ENCODE measurements around the gene VPS41.

DNA sequence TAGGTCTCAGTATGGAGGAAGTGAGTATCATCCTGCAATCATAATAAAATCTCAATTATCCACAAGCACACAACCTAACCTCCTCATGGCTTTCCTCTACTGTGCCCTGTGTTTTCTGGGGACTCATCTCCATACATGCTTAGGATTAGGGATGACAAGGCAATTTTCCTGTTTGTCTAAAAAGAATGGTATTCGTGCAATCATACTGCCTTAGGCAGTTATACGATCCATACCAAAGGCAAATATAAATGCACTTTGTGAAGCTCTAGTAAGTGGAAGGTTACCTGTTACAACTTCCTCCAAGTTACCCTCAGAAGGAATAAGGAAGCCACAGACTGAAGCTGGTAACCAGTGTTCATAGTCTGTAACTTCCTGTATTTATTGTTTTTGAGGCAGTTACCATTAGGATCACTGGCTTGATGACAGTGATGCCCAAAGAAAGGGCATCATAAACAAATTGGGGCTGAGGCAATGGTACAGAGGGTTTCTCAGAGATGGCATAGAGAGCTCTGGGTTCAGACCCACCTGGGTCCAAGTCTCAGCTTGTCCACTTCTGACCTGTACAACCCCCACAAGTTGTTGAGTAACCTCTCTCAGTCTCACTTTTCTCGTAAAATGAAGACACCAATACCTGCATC is 138.3 kb downstream of the ELMO1 start:
- RRBS, result no CpG with 5 or more reads among the region's 3 CpGs
CAGE:
- cytosol, long polyA plus RNA, result no peak
- long polyA plus RNA, result no peak
- nucleus, long polyA plus RNA, result no peak

GRCh38 chr7:37418355-37418902 is 30.2 kb downstream of the ELMO1 start:
- RRBS, result no CpG with 5 or more reads among the region's 8 CpGs
CAGE:
- cytosol, long polyA plus RNA, result no peak
- long polyA plus RNA, result no peak
- nucleus, long polyA plus RNA, result no peak

- RRBS, result no CpG with 5 or more reads among the region's 1 CpG
CAGE:
- cytosol, long polyA plus RNA, result no peak
- long polyA plus RNA, result no peak
- nucleus, long polyA plus RNA, result no peak
Measured at GRCh38 chr7:37446744-37447139, 1.9 kb downstream of the ELMO1 start.

- RRBS, result no CpG with 5 or more reads among the region's 6 CpGs
CAGE:
- cytosol, long polyA plus RNA, result no peak
- long polyA plus RNA, result no peak
- nucleus, long polyA plus RNA, result no peak
Measured at GRCh38 chr7:37507987-37508455, 59.4 kb upstream of the ELMO1 start.

GRCh38 chr7:37674377-37675008 is 9.1 kb upstream of the GPR141 start:
- RRBS, result no CpG with 5 or more reads among the region's 5 CpGs
CAGE:
- cytosol, long polyA plus RNA, result no peak
- long polyA plus RNA, result no peak
- nucleus, long polyA plus RNA, result no peak

DNA sequence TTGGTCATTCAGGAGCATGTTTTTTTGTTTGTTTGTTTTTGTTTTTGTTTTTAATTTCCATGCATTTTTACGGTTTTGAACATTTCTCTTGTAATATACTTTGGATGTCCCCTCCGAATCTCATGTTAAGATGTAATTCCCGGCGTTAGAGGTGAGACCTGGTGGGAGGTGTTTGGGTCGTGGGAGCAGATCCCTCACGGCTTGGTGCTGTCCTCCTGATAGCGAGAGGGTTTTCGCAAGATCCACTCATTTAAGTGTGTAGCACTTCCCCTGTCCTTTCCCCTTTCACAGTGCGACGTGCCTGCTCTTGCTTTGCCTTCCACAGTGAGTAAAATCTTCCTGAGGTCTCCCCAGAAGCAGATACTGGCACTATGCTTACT is 6.6 kb downstream of the GPR141 start:
- RRBS, result no CpG with 5 or more reads among the region's 10 CpGs
CAGE:
- cytosol, long polyA plus RNA, result no peak
- long polyA plus RNA, result no peak
- nucleus, long polyA plus RNA, result no peak

GRCh38 chr7:37950093-37950687 is 29.8 kb downstream of the EPDR1 start:
- RRBS, result no CpG with 5 or more reads among the region's 10 CpGs
CAGE:
- cytosol, long polyA plus RNA, result no peak
- long polyA plus RNA, result no peak
- nucleus, long polyA plus RNA, result no peak

DNA sequence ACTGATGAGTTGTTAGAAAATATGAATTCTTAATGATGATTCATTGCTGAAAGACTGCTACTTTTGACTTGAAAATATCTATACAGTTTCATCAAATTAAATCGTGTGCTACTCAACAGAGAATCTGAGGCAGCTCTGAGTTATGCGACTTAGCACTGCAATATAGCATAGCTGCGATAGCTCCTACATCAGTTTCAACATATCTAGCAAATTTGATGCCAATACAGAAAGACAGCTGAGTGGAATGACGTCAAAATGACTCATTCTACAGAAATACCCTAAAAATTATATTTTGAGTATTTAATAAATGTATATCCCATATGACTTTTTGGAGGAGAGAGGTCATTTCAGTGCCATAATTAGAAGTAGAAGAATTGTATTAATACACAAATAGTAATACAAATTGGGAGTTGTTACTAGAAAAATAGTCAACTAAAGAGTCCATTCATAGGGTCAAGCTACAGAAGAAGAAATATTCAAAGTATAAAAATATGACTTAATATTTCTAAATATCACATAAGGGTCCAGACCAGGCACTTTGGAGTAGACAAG is 96.5 kb downstream of the STARD3NL start:
- RRBS, result no CpG with 5 or more reads among the region's 4 CpGs
CAGE:
- cytosol, long polyA plus RNA, result no peak
- long polyA plus RNA, result no peak
- nucleus, long polyA plus RNA, result no peak

DNA sequence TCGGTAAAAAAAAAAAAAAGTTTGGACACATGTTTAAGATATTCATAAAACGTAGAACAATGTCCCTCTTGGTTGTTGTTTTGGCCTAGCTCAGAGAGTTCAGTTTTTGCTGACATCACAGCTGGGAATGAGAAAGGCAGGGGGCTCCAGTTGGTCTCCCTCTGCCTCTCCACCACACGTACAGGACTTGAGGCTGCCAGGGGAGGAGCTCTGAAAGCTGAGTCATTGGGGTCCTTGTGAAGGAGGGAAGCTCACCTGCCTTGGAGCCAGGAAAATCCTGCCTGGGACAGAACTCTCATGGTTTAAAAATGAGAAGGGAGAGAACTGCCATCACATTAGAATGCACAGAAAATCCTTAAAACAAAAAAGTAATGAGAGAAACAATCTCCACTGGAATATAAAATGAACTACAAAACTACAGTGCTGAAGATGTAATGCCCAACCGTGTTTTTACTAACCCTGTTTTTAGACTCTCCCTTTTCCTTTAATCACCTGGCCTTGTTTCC is 153.8 kb downstream of the STARD3NL start:
- RRBS, result no CpG with 5 or more reads among the region's 4 CpGs
CAGE:
- cytosol, long polyA plus RNA, result no peak
- long polyA plus RNA, result no peak
- nucleus, long polyA plus RNA, result no peak

DNA sequence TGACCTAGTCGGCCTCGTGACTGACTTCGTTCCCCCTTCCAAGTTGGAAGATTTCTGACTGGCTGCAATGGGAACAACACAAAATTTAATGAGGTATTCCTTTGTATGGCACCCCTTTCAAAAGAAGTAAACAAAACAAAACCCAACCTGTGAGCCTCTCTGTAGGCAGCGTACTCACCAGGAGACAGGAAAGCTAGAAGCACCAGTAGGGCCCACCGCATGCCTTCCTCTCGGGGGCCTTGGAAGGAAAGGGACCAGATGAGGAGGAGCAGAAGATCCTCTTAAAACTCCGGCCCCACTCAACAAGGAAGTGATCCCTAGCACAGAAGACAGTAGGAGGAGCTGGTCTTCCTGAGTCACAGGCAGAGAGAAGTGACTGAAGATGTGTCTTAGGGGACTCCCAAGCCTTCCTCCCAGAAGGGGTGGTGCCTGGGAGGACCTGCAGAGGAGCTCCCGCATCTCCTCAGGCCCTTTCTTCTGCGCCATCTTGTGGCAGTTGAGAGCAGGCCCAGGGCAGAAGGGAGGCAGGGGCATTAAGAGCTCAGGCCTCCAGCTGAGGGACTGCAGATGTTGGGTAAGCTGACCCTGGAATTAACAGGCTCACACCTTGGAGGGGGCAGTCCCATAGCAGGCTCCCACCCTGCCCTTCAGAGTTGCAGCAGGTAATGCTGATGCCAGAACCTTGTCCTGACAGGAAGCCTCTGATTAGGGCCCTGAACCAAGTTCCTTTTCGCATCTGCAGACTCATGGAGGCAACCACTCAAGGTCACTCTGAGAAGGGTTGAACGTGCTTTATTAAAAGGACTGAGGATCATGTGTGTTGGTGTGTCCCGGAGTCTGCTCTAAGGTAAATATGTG is 171.8 kb downstream of the STARD3NL start:
- RRBS, result no CpG with 5 or more reads among the region's 12 CpGs
CAGE:
- cytosol, long polyA plus RNA, result no peak
- long polyA plus RNA, result no peak
- nucleus, long polyA plus RNA, result no peak

DNA sequence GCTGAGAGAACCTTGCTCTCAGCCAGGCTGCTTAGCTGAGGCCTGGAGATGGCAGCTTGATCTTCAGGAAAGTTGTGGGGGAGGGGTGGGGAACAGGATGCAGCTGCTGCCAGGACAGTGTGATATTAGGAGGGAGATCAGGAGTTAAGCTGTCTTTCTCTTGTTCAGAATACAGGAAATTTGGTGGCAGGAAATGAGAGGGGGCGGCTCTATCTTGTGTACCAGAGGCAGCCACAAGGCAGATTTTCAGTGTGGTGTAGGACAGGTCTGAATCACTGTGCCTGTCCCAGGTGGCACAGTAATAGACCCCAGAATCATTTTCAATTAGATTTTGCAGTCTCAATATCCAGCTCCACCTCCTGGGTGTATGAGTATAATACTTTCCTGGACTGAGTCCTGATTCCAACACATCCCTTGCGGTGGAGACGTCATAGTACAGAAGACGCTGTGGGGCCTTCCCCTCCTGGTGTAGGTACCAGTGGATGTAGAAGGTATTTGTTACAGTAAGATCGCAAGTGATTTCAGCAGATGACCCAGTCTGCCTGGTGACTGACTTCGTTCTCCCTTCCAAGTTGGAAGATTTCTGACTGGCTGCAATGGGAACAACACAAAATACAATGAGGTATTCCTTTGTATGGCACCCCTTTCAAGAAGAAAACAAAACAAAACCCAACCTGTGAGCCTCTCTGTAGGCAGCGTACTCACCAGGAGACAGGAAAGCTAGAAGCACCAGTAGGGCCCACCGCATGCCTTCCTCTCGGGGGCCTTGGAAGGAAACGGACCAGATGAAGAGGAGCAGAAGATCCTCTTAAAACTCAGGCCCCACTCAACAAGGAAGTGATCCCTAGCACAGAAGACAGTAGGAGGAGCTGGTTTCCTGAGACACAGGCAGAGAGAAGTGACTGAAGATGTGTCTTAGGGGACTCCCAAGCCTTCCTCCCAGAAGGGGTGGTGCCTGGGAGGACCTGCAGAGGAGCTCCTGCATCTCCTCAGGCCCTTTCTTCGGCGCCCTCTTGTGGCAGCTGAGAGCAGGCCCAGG is 180.5 kb downstream of the STARD3NL start:
- RRBS, result no CpG with 5 or more reads among the region's 12 CpGs
CAGE:
- cytosol, long polyA plus RNA, result no peak
- long polyA plus RNA, result no peak
- nucleus, long polyA plus RNA, result no peak

DNA sequence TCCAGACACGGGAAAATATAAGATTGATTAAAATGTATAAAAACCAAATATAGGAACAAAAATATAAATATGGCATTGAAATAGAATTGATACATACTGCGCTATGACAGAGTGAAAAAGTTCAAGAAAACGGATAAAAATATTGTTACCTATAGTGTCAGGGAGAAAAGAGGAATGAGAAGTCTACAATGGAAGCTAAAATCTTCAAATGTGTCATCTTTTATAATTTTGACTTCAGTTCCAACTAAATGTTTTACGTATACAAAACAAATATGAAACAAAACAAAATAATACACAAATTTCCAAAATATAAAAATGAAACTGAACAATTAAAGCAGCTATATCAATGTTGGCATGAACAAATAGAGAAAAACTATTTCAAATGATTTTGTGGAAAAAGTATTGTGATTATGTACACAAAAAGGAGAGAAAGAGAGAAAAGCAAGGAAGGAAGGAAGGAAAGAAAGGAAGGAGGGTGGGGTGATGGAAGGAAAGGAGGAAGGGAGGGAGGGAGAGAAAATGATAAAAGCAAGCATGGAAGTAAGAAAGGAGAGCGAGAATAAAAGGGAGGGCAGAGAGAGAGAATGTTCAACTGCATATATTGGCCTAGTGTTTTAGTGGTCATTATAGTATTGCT is 188.6 kb downstream of the STARD3NL start:
- RRBS, result no CpG with 5 or more reads among the region's 5 CpGs
CAGE:
- cytosol, long polyA plus RNA, result no peak
- long polyA plus RNA, result no peak
- nucleus, long polyA plus RNA, result no peak

GRCh38 chr7:38672643-38673038 is 41.5 kb upstream of the AMPH start:
- RRBS, result no CpG with 5 or more reads among the region's 4 CpGs
CAGE:
- cytosol, long polyA plus RNA, result no peak
- long polyA plus RNA, result no peak
- nucleus, long polyA plus RNA, result no peak

GRCh38 chr7:38753116-38753601 is 122.0 kb upstream of the AMPH start:
- RRBS, result no CpG with 5 or more reads among the region's 7 CpGs
CAGE:
- cytosol, long polyA plus RNA, result no peak
- long polyA plus RNA, result no peak
- nucleus, long polyA plus RNA, result no peak

DNA sequence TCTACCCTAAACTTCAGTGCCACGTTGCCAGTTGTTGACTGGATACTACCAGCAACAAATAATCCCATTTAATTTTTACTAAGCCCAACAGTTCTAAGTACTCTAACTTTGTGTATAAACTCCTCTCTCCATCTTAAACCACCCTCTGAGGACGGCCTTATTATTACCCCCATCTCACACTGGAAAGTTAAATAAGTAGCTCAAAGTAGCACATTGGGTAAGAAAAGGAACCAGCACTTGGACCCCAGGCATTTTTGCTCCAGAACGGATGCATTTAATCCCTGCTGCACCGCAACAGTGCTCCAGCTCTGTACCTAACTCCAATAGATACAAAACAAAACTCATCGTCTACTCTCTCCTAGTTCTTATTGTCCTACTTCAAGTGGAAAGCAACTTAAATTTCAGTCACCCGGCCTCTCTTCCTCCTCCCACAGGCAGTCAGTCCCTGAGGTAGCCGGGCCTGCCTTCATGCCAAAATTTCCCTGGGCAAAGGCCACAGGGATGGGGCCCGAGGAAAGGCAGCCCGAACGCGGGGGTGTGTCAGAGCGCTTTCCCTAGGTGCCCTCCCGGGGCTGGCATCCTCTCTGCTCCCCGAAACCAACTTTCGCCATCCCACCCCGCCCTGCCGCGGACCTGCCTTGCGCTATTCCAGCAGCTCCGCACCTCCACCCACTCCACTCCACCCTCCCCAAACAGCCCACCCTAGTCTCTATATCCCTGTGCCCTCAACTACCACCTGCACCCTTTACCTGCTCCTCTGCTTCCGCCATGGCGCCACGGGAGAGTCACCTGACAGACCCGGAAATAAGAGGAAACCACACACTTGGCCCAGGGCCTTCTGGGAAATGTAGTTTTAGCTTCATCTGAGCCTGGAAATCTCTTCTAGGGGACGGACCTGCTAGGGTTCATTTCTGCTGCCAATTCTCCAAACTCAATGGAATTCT is at the start of gene VPS41:
Gene VPS41 (minus strand): TSS at position 787 of the 944 bp plus-strand sequence.
- RRBS, result 20% methylated on average over 1 of the region's 25 CpGs
CAGE:
- cytosol, long polyA plus RNA, result no peak
- long polyA plus RNA, result start-site peak on the minus strand centred at position 768 of the sequence, 7 bp wide, 41 and 38 reads in 2 replicates
- nucleus, long polyA plus RNA, result start-site peak on the minus strand centred at position 768 of the sequence, 7 bp wide, 68 reads

DNA sequence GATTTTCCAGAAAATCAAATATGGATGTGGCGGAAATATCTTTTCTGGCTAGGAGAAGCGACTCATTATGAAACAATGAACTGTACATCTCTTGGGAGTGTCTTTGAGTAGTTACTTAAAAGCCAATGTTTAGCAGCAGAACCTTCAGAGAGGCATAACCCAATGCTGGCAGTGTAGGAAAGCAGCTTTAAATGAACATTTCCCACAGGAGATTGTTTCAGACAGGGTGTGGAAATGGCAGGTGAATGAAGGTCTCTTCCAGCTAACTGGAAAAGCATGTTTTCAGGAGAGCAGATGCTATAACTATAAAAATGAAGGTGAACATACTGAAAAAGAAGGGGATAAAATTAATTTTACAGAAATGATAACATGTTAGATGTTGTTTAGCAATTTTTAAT is 36.4 kb downstream of the POU6F2 start:
- RRBS, result no CpG with 5 or more reads among the region's 2 CpGs
CAGE:
- cytosol, long polyA plus RNA, result no peak
- long polyA plus RNA, result no peak
- nucleus, long polyA plus RNA, result no peak

DNA sequence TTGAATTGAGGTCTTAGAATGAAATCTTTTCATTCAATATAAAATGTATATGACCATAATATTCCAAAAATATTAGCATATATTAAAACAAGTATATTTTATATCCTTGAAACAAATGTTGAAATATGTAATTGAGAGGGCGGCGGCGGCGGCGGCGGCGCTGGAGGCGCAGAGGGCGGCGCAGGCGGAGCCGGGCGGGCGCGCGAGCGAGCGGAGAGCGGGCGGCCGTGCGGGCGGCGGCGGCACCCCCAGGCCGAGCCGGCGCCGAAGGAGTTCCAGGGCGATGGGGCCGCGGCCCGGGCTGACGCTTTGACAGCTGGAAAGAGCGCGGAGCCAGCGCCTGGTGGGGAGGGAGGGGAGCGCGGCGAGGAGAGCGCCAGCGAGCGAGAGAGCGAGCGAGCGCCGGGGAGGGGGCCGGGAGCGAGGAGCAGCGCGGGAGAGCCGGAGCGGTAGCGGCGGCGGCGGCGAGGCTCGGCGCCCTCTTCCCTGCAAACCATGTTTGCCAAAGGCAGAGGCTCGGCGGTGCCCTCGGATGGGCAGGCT is 116.9 kb upstream of the CDK13 start:
- RRBS, result 2% methylated on average over 12 of the region's 63 CpGs
CAGE:
- cytosol, long polyA plus RNA, result no peak
- long polyA plus RNA, result no peak
- nucleus, long polyA plus RNA, result no peak

DNA sequence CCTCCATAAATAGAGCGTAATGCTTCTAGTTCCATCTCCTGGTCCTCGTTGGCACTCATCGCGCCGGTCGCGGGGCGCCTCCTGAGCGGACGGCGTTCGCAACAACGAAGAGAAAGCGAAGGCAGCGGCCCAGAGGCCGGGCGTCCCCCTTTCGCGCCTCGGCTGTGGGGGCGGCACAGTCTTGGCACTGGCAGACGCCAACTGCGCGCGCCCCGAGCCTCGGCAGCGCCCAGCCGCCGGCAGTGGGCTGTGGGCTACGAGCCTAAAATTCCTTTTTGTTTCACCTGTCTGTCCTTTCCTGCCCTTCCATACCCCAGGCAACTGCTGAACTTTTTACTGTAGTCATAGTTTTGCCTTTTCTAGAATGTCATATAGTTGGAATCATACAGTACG is 95.1 kb upstream of the CDK13 start:
- RRBS, result no CpG with 5 or more reads among the region's 32 CpGs
CAGE:
- cytosol, long polyA plus RNA, result no peak
- long polyA plus RNA, result no peak
- nucleus, long polyA plus RNA, result no peak

- RRBS, result no CpG with 5 or more reads among the region's 12 CpGs
CAGE:
- cytosol, long polyA plus RNA, result no peak
- long polyA plus RNA, result no peak
- nucleus, long polyA plus RNA, result no peak
Measured at GRCh38 chr7:39951921-39952232, 1.8 kb downstream of the CDK13 start.

GRCh38 chr7:39987570-39988289 is 37.7 kb downstream of the CDK13 start:
- RRBS, result no CpG with 5 or more reads among the region's 11 CpGs
CAGE:
- cytosol, long polyA plus RNA, result no peak
- long polyA plus RNA, result no peak
- nucleus, long polyA plus RNA, result no peak